Vein endothelial cell (primary cell): ENCODE measurements around a stretch of chr2.

DNA sequence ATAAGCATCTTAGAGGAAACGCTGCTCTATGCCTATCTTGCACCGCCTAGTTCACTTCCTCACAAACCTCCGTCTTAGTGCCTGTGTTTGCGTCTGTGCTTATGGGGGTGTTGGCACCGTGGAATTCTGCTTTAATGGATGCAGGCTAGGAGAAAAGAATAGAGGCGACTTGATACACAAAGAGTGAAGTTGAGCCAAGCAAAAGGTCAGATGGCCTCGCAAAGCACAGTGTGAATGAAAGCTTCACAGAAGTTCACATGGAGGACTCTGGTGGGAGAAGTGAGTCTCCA is 255.2 kb upstream of the ID2 start:
- CAGE, long polyA plus RNA, result no peak

DNA sequence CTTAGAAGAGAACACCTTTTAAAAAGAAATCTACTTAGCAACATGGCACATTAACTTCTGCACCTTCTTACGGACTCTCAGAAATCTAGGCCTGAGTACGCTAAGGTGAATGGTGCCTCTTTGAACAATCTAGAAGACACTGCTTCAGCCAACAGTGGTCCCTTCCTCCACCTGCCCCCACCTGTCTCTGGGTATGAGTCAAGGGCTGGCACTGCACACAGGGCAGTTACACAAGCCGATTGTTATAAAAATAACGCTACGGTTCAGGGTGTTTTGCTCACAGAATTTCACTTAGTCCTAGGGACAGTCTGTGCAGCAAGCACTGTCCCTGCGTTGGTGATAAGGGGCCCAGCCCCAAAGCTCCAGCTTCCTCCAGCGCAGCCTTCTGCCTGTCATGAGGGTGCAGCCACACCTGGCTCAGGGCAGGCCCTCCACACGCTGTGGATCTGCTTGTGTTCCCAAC is 114.8 kb upstream of the ID2 start:
- CAGE, long polyA plus RNA, result no peak

DNA sequence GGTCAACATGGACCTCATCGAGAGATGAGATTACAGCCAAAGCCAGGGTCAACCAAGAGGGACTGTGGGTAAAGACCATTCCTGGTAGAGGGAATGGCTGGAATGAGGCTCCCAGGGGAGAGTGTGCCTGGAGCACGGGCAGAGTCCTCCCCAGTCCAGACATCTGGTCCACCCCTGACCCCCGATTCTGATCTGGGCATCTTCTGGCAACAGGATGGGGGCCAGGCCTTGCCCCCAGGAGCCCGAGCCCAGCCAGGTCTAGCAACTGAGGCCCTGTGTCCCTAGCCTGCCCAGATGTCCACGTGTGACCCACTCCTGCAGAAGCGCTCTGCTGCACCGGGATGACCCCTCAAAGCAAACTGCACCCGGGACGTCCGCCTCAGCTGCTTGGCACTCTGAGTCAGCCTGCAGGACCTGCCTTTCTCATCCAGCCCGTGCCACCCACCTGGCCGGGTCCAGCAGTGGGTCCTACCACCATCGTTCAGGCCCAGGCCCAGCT is 56.3 kb upstream of the ID2 start:
- CAGE, long polyA plus RNA, result no peak

GRCh38 chr2:8656055-8656662 is 25.7 kb upstream of the ID2 start:
- CAGE, long polyA plus RNA, result no peak

- CAGE, long polyA plus RNA, result no peak
These were observed 17.9 kb upstream of the ID2 start for GRCh38 chr2:8663966-8664291.

DNA sequence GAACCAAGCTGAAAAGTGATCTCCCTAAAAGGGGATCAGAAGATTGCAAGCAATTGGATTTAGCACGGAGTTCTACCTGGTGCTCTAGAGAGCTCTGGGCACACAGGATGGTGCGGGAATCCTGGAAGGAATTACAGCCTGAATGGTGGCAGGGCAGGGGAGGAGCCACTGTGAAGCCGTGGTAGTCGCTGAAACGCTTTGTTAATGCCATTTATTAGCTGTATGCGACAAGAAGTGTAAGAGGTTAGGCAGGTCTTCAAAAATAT is 4.6 kb upstream of the ID2 start:
- CAGE, long polyA plus RNA, result no peak

GRCh38 chr2:8678606-8679608 is 2.9 kb upstream of the ID2 start:
- CAGE, long polyA plus RNA, result no peak

DNA sequence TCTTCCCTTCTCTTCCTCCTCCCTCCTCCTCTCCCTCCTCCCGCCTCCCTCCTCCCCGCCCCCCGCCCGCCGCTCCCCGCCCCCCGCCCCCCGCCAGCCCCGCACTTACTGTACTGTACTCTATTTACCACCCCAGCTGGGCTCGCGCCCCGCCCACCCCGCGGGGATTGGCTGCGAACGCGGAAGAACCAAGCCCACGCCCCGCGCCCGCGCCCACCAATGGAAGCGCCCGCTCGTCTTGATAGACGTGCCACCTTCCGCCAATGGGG is 204 bp upstream of the ID2 start:
- CAGE, long polyA plus RNA, result no peak

GRCh38 chr2:8955356-8955885 is 48.1 kb downstream of the MBOAT2 start:
- CAGE, long polyA plus RNA, result no peak

GRCh38 chr2:9002570-9003358 is 720 bp downstream of the MBOAT2 start:
- CAGE, long polyA plus RNA, result no peak

GRCh38 chr2:9145751-9146164 is 60.9 kb upstream of the ASAP2 start:
- CAGE, long polyA plus RNA, result no peak

DNA sequence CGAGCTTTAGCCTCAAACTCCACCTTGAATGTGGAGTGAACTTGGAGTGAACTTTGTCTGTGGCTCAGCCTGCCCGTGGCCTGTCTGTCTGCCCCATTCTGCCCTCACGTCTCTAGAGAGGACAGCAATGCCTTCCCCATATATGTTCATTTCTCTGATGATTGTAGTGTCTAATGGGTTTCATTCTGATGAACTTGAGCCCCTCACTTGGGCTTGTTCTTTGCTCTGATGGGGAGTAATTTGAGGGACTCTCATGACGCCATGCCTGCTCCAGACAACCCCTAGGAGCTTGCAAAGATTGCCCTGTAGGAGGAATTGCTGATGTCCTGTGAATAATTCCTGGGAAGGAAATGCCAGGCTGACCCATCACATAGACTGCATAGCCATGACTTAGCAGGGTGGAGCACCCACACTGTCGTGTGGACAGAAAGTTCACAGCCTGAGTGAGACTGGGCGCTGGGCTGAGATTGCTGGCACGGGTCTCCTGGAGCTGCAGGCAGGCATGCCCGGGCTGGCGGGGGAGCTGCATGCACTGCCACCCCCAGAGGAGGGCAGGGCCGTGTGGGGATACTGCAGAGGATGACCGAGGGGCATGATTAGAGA is 42.7 kb downstream of the ASAP2 start:
- CAGE, long polyA plus RNA, result no peak

DNA sequence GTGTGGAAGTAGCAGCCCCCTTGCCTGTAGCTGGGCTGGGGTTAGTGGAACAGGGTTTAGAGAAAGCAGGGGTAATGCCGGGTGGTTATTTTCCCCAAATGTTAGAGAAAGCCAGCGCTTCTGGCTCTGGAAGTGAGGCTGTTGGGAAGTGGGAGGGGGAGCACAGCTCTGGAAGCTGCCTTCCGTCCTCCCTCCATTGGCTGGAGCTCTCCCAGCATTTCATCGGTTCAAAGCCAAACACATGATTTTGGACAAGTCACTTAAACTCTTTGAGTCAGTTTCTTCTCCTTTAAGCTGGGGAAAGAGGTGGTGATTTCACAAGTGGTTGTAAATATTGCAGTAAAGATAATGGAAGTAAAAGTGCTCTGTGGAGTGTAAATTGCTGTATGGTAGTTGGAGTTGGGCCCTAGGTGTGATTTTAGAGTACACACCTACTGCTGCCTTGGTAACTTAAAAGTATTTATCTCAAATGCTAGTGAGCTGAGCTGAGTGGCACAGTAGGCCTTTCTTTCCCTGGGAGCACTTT is 54.6 kb downstream of the ASAP2 start:
- CAGE, long polyA plus RNA, result no peak

- CAGE, long polyA plus RNA, result no peak
These were observed 56.1 kb downstream of the ASAP2 start for GRCh38 chr2:9262489-9263368.

DNA sequence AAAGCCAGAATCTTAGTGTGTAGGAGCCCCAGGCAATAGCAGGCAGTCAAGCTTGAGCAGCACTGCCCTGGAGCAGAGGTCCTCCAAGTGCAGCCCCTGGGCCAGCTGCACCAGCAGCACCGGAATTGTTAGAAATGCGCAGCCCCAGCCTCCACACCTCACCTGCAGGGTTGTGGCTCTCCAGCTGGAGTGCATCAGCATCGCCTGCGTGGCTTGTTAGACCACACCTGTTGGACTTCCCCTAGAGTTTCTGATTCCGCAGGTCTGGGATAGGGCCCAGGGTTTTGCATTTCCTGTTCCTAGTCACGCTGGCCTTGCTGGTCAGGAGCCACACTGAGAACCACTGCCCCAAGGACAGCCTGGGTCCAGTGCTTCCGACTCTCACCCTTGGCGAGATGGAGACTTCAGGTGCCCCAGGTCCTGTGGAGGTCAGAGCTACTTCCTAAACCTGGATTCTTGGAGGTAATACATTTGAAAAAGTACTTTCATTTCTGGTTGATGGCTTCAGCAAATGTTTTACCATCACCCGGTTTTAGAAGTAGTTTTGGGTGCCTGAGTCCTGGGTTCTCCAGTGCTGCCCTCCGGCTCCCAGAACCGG is 100.4 kb downstream of the ASAP2 start:
- CAGE, long polyA plus RNA, result no peak

DNA sequence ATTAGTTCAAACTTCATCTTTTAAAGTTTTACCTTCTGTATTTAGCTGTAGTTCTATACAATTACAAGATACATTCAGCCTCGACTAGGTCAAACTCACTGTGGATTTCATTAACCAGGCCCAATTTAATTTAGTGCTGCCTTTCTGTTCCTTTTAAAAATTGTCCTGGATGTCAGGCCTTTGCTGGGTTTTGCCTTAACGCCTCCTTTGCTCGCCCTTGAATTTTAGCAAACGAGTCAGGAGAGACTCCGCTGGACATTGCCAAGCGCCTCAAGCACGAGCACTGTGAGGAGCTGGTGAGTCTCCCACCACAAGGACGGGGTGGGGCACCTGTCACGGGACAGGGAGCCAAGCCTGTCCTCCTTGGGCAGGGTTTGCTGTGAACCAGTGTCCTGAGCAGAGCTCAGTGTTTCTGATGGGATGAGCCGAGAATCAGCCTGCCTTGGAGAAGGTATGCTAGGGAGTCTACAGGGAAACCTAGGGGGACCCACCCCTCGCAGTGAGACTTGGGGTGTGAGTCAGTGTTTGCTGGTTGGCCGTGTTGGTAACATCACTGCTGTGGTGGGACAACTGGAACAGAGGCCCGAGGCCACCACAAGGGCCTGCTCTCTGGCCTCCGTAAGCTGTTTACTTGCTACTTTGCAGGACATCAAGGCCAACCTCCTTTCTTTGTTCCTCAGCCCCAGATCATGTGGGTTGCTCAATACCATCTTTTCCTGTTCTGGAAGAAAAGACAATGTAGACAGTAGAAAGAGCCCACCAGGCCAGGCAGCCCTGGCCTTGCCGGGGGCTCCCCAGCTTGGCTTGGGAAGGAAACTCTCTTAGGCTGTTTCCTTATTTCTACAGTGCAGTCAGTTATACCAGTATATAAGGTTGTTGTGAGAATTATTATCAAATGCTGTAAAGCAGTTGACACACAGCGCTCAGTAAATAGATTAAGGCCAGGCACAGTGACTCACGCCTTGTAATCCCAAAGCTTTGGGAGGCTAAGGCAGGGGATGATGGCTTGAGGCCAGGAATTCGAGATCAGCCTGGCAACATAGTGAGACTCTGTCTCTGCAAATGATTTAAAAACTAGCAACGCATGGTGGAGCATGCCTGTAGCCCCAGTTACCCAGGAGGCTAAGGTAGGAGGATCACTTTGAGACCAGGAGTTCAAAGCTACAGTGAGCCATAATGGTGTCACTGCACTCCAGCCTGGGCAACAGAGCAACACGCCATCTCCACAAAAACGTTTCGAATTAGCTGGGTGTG is 42.4 kb downstream of the ITGB1BP1 start:
- CAGE, long polyA plus RNA, result no peak

- CAGE, long polyA plus RNA, result no peak
These were observed 2.0 kb downstream of the IAH1 start for GRCh38 chr2:9476267-9476760.

- CAGE, long polyA plus RNA, result no peak
These were observed 21.0 kb downstream of the IAH1 start for GRCh38 chr2:9495192-9495884.

DNA sequence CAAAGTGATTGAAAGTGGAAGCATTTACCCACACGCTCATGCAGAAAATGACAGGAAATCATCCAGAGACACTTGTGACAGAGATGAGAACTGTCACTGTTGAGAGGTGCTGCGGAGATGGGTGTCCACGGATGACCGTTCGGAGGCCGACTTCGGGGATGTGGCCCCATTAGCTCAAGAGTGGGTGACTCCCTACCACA is 81.4 kb upstream of the YWHAQ start:
- CAGE, long polyA plus RNA, result no peak

GRCh38 chr2:9771478-9772138 is 71.7 kb upstream of the TAF1B start:
- CAGE, long polyA plus RNA, result no peak